Left ventricle myocardium (tissue), 1 donor: ENCODE measurements around the genes ACE2 and CTPS2.

DNA sequence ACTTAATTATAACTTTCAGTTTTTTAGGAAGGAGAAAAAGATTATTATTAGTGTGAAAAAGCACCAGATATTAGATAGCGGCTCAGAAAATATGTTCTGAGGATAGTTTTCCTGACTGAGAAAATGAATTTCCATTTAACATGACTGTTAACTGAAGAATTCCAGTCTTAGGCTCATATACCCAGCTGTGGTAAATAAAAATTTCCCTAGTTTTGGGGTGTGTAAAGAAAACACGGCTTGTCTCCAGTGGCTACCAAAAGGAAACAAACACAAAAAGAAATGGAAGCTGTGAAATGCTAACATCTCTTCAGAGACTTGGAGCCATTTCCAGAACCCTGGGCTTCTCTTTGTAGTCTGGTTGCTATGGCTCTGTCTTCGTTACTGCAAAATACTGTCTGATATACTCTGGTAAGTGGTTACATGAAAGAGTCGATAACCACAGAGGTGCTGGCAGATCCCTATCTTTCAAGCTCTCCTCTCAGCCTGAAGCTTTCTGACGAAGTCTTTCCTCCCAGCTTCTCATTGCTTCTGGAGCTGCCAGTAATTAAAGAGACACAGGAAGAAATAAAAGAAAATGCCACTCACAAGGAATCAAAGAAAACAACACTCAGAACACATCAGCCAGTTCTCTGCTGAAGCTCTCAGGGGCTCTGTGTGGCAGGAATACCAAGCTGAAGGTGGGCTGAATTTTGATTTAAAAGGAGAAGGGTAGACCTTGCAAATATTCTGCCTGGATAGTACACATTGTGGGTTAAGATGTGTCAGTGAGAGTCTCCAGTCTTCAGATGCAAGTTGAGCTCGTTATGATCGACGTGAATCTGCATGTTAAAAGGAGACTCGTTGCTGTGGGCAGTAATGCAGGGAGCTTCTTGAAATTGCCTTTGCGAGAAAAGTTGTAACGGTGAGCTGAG lies 107.5 kb upstream of the FAM9C start:
- PRO-cap = no peak

DNA sequence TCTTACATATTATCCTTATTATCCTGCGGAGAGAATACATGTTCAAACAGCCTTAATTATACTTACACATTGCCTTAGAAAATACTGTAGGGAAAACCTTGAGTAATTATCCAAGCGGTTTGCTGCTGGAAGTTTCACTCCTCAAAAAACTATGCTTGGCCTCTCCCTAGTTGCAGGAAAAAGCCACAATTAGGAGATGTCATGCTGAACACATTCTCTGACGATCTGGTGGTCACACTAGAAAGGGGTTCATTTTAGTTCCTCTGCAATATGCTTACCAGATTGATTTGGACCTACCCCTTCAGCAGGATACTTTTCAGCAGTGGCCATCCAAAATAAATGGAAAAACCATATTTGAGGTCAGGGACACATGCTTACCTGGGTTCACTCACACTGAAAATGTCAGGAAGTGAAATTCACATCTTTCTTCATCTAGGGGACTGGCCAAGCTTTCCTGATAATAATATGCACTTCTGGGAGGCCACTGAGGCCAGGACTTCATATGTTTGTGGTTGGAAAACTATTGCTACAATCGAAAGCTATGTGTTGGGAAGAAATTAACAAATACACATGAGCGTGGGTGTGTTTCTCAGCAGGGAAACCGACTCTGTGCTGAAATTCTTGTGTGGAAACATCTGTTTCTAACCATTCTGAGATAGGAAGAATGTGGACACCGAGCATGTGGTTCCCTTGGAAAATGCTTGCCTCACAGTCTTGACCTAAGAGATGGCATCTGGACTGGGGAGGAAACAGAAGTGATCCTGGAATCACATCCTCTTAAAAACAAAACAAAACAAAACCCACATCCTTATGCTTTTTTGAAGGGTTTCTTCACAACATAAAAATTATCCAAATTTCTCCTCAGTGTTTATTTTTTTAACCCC lies 68.8 kb downstream of the ATXN3L start:
- PRO-cap = no peak

DNA sequence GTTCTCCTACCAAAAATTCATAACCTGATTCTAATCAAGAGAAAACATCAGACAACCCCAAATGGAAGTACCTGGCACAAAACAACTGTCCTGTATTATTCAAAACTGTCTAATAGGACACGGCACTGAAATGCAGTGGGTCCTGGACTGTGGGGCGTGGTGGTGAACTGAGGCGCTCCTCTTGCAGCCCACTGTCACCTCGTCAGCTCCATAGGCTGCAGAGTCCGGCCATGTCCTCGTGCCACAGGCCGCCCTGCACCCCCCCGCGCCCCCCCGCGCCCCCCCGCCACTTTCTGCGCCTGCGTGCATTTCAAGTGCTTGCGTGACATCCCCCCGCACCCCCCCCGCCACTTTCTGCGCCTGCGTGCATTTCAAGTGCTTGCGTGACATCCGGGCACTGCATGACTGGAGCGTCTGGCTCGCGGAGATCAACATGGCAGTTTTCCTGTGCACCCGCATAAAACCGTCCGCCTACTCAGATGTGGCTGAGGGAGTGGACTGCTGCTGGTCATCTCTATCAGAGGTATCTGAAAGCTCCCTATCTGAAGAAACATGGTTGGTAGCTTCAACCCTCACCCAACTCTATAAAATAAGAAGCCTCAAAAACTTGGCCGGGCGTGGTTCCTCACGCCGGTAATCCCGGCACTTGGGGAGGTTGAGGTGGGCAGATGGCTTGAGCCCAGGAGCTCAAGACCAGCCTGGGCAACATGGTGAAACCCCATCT lies 28.8 kb downstream of the ATXN3L start:
- PRO-cap = no peak

DNA sequence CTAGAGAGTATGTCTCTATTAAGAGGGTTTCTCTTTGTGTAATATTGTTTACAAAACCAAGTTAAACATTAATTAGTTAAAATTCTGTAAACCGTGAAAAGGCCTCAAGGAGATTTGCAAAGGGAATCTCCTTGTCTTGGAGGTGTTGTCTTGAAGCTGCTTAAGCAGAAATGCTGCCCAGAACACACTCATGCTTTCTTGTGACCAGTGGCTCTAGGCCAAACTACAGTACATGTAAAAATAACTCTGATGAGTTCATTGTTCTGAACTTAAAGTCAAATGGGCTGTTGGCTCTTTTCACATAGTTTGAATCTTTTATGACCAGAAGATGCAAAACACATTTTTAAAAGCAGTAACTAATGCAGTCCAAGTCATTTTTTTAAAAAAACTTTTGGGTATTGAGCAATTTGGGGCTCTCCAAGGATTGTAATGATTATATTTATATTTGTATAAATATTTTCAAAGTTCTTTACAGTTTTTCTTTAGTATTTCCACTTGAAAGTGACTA lies 112.6 kb upstream of the ATXN3L start:
- PRO-cap = no peak

GRCh38 chrX:13646060-13646259 lies 7.0 kb upstream of the TCEANC start:
- PRO-cap = no peak

- PRO-cap = no peak
These were observed 4.3 kb downstream of the RAB9A start for GRCh38 chrX:13693113-13693693.

DNA sequence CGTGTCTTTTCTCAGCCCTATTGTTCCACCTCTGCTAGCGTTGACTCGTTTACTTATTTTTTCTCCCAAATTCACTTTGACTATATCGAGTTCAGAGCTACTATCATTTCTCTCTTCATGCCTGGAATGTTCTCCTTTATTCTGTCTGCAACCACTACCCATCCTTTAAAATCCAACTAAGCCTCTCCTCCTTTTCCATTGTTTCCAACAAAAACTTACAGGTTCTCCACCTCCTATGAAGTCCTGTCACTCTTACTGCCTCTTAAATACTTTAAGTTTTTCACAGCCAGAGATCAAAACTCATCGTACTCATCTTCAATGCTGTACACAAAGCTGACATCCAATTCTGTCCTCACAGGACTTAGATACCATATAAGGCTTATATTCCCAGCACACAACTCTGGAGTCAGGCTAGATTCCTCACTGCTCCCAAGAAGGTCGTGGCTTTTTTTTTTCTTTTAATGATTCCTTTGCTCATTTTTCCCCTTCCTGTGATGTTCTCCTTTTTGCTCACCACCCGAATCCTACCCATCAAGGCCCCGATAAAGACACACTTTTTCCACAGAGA lies 1.0 kb downstream of the TRAPPC2 start:
- PRO-cap = no peak

DNA sequence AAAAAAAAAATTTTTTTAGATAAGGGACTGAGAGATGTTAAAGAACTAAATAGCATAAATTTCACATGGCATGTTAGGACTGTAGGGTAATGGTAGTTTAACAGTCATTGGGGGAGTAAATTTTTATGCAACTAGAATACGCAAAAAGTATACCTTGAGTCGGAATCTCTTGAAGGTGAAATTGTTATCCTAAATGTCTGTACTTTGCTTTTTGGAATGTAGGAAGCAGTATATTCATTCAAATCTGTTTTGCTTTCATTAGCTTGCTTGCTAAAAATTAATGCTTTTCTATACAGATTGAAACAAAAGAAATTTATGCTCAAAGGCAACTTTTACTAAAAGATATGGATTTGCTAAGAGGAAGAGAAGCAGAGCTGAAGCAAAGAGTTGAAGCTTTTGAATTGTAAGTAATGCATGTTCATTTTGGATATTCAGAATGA lies 14.6 kb downstream of the OFD1 start:
- PRO-cap = no peak

- PRO-cap = no peak
These were observed 27.5 kb downstream of the OFD1 start for GRCh38 chrX:13762041-13762541.

DNA sequence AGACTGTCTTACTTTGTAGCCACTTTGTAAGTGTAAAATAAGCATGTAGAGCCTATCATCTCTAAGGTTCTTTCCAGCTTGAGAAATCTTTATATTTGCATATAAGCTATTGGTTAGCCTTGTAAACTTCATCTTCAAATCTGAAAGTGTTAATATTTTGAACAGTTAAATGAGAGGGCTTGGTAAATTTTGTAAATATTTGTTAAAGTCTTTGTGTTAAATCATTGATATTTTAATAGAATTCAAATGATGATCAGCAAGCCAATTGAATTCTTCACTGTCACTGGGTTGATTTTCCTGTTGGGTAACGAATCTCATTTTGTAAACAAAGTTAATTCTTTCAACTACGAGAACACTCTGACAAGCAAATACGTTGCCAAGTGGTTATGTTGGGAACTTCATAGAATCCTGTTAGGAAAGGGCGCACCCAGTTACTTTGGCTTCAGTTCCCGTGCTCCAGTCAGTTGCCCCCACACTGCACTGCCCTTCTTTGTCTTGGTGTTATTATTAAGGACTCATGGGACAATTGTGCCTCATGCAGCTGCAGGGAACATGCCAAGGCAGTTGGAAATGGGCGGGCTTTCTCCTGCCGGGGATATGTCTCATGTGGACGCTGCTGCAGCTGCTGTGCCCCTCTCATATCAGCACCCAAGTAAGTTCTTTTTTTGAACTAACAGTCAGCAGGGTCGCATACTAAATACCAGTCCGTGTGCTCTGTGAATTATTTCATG lies 28.8 kb downstream of the OFD1 start:
- PRO-cap = no peak

GRCh38 chrX:13983797-13984139 lies 45.9 kb downstream of the GEMIN8 start:
- PRO-cap = no peak

DNA sequence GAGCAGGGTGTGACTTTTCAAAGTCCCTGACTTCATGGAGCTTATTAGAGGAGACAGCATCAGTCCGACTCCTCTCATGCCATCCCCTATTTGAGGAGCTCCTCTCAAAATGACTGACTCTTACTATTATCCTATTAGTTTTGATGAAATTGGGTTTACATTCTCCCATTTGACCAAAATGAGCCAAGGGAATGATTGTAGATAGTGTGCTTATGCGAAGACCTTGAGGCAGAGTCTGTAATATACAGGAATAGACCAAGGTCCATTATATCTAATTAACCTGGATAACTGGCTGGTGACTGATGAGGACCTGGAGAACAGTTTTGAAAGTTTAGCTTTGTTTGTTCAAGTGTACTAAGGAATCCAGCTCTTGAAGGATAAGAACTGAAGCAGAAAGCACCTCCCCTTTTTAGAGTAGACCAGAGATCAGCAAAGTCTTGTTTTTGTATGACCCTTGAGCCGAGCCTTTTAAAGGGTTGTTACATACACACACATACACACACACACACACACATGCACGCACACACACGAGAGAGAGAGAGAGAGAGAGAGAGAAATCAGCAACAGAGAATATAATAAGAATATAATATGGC lies 12.9 kb downstream of the MOSPD2 start:
- PRO-cap = no peak

GRCh38 chrX:15277483-15278118 lies 7.7 kb upstream of the ASB9 start:
- PRO-cap = no peak

DNA sequence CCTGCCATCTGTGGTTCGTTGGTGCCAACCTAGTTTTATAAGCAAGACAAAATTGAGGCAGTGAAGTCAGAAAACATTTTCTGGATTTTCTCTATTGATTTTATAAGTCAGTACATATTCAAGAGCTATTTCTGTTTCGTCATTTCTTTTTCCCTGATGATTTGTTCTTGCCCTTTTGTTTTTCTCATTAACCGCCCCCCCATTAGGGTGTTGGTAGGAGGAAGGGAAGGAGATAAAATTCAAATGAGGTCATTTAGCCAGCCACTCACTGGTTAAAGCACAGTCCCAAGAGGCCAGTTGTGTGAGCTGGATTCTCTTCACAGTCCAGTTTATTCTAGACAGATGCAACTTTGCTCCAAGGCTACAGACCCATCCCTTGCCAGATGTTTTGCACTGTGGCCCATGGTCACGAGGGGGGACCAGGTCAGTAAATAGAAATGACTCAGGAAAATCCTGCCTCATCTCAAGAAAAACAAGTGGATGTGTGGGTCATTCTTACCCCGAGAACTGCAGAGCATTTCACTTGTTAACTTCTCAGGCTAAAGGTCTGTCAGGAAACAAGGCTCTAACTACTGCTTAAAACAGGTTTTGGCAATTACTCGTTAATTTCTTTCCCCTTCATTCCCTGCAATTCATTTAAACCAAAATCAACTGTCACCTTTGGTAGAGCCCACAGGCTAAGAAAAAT lies 20.5 kb upstream of the VEGFD start:
- PRO-cap = no peak

- PRO-cap = bidirectional peak, plus-strand start at chrX:15601076, minus-strand start at chrX:15600945
These were observed at the start of gene ACE2 for GRCh38 chrX:15600641-15601320. ACE2 (minus strand) TSS chrX:15600960.

- PRO-cap = no peak
These were observed 248 bp downstream of the MAGEB17 start for GRCh38 chrX:16167629-16167828.

- PRO-cap = no peak
These were observed 16.6 kb downstream of the MAGEB17 start for GRCh38 chrX:16183805-16184310.

GRCh38 chrX:16712283-16713098 lies at the start of gene CTPS2:
CTPS2 (minus strand) TSS chrX:16712669.
- PRO-cap = bidirectional peak, plus-strand start at chrX:16712727, minus-strand start at chrX:16712669; unidirectional peak, minus-strand start at chrX:16712888; unidirectional peak, minus-strand start at chrX:16712959

- PRO-cap = no peak
These were observed 17.9 kb downstream of the SYAP1 start for GRCh38 chrX:16737076-16737864.

- PRO-cap = no peak
These were observed 24.5 kb upstream of the TXLNG start for GRCh38 chrX:16761421-16762442.